ENCODE results near the genes PDE1C and NT5C3A.

- PRO-cap, result no peak
- RAMPAGE, long total RNA, 2 experiments, result no peak in any of the 2 experiments
Observed at GRCh38 chr7:30500444-30500803, 4.2 kb downstream of the GGCT start.

- PRO-cap, result bidirectional peak, plus-strand start at chr7:30551385, minus-strand start at chr7:30551148
- RAMPAGE, long total RNA, 2 experiments, result no peak in any of the 2 experiments
Observed at GRCh38 chr7:30550911-30551704, 43.6 kb upstream of the GARS1 start.

- PRO-cap, result no peak
- RAMPAGE, long total RNA, 2 experiments, result no peak in any of the 2 experiments
Observed at GRCh38 chr7:30905634-30905966, 6.1 kb upstream of the AQP1 start.

DNA sequence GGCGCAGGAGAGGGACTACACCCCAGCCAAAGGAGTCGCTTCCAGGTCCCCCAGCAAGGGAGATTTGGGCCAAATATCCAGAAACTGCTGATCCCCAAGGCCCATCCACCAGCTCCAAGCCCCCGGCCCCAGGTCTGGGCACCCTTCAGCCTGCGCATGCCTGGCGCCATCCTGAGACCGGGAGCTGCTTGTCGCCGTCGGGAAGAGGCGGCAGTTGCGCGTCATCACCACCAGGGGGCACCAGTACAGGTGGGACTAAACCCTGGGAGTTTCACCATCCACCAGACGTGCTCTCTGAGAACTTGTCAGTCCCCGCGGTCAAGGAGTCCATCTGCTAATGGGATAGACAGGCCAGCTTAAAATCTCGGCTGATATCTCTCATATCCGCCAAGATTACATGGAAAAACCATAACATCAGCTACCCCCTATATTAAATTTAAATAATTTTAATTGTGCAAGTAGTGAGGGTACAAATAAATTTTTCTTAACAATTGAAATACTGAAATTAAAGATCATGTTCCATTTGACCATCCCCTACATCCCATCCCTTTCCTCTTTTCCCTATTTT lies 25.0 kb upstream of the GHRHR start:
- PRO-cap, result no peak
- RAMPAGE, long total RNA, 2 experiments, result no peak in any of the 2 experiments

- PRO-cap, result no peak
- RAMPAGE, long total RNA, 2 experiments, result no peak in any of the 2 experiments
Observed at GRCh38 chr7:31882203-31882688, 188.0 kb downstream of the PDE1C start.

GRCh38 chr7:32070062-32070340 lies 206 bp downstream of the PDE1C start:
- PRO-cap, result no peak
- RAMPAGE, long total RNA, 2 experiments, result no peak in any of the 2 experiments

- PRO-cap, result no peak
- RAMPAGE, long total RNA, 2 experiments, result no peak in any of the 2 experiments
Observed at GRCh38 chr7:32070341-32070736, at the start of gene PDE1C. PDE1C (minus strand) TSS chr7:32070407.

DNA sequence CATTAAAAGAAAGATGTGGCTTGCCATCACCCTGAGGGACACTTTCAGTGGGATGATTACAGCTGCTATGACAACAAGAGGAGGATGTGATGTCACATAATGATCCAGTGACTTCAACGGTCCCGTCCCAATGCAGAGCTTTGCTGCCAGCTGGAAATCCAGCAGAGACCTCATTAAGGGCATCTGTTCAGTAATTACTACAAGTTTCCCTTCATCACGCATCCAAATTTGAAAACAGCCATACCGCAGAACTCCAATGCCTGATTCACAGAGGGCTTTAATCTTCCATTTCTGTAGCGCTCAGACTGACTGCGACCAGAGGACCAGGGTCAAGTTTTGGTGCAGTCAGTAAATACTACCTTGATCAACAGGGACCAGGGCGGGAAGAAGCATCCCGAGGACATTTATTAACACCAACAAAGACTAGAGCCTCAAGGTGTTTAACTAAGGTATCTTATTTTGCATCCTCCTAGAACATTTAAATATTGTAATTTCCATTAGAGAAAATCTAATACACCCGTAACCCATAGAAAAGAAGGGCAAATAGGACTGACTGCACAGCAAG lies 206.5 kb downstream of the LSM5 start:
- PRO-cap, result unidirectional peak, minus-strand start at position 311 of the sequence
- RAMPAGE, long total RNA, 2 experiments, result no peak in any of the 2 experiments

- PRO-cap, result no peak
- RAMPAGE, long total RNA, 2 experiments, result start-site peak on the plus strand in 1 of 2 experiments, at chr7:32521778-32522046 at its widest, 5 to 6 reads per replicate
Observed at GRCh38 chr7:32521721-32522236, 26.5 kb downstream of the AVL9 start.

DNA sequence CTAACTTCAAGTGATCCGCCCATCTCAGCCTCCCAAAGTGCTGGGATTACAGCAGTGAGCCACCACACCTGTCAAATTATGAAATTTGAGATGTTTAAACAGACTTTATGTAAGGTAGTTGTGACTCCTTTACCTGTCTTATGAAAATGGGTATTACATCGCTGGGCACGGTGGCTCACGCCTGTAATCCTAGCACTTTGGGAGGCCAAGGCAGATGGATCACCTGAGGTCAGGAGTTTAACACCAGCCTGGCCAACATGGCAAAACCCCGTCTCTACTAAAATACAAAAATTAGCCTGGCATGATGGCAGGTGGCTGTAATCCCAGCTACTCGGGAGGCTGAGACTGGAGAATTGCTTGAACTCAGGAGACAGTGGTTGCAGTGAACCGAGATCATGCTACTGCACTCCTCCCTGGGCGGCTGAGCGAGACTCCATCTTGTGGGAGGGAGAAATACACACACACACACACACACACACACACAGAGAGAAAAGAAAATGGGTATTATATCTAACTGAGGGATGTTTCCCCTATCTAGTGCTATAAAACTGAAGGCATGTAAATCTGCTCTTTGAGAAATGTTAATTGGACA lies 28.9 kb downstream of the AVL9 start:
- PRO-cap, result no peak
- RAMPAGE, long total RNA, 2 experiments, result start-site peak on the plus strand in 1 of 2 experiments, centred at position 123 of the sequence, 11 reads per replicate

- PRO-cap, result no peak
- RAMPAGE, long total RNA, 2 experiments, result start-site peak on the plus strand in 1 of 2 experiments, at chr7:32527517-32527997 at its widest, 8 reads per replicate
Observed at GRCh38 chr7:32527362-32528015, 32.2 kb downstream of the AVL9 start.

- PRO-cap, result unidirectional peak, plus-strand start at chr7:32941709
- RAMPAGE, long total RNA, 2 experiments, result no peak in any of the 2 experiments
Observed at GRCh38 chr7:32941538-32941810, 15.8 kb upstream of the FKBP9 start.

DNA sequence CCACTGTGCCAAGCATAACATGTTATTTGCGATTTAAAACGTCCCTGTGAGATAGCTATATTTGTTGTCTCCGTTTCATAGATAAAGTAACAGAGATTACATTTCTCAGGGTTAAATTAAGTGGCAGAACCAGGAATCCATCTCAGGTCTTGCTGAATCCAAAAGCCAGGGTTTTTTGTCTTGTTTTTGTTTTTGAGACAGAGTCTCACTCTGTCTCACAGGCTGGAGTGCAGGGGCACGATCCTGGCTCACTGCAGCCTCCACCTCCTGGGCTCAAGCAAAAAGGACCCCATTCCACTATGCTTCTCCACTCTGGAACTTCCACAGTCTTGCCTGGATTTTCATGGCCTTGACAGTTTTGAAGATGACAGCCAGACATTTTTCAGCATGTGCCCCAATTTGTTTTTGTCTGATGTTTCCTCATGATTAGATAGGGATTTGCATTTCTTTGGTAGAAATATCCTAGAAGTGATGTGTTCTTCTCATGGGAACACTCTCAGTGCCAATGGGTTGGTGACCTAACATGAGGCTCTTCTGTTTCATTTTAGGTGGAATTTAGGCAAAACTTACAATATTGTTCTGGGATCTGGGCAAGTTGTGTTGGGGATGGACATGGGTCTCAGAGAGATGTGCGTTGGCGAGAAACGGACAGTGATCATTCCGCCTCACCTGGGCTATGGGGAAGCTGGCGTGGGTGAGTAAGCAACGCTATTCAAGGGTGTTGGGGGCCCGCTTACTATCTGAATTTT lies 42.5 kb downstream of the FKBP9 start:
- PRO-cap, result no peak
- RAMPAGE, long total RNA, 2 experiments, result no peak in any of the 2 experiments

- PRO-cap, result no peak
- RAMPAGE, long total RNA, 2 experiments, result no peak in any of the 2 experiments
Observed at GRCh38 chr7:33002464-33002981, 45.3 kb downstream of the FKBP9 start.

DNA sequence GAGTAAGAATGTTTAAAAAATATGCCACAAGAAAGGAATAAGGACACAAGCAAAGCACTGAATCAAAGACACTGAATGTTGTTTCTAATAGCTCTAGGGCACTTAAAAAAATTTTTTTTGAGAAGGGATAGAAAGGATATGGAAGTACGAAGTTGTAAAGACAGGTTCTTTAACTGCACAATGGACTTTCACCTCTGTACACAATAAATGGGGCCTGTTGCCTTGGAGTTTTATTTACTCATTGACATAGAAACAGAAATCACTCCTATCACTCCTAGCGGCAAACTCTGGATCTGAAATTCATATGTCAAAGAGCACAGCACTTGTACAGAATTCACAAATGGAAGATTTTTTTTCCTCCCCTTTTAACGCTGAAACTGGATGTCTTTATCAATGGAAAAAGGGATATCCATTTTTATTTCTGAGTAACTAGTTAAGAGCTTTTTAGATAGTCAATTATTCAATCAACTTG lies 18.3 kb downstream of the NT5C3A start:
- PRO-cap, result no peak
- RAMPAGE, long total RNA, 2 experiments, result no peak in any of the 2 experiments

DNA sequence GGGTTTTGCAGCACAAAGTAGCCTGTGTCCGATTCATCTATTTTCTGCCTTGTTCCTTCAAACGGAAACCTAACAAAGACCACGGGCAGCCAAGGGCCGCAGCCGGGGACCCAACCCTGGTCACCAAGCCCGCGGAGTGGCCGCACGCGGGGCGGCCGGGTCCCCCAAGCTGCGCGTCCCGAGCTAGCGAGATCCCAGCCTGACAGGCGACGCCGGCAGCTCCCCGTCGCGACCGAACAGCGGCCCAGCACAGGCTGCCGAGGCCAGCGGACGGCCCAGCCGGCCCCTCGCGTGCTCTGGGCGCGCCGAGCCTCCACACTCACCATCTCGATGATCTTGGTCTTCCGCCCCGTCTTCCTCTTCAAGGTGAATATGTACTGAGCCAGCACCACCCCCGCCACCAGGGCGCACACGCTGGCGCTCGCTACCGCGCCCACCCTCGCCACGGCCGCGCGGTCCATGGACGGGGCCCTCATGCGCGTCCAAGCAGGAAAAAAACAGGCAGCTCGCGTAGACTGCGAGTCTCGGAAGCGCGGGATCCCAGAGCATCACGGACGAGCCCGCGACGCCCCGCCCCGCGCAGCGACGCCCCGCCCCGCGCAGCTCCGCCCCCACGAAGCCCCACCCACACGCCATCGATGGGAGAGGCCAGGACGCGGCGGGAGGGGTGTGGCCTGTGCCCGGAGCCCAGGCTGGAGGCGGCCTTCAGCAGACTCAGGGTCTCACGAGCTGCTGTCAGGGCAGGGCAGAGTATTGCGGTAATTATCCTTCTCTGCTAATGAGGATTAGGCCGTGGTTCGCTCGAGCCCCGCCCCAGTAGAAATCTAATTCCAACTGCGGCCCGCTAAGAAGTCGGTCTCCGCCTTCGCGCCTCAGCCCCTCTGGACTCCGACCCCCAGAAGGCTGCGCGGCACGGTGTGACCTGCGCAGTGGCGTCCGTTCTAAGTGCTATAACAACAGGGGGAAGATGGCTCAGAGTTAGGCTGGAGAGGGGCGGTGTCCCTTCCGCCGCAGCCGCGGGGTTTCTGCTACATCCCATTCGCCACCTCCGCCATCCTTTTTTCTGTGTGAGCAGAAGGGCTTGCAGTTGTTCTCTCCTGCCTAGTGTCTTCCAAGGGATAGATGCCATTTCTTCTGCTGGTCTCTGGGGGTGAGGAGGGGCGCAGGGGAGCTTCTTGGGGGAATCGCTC lies at the start of gene NT5C3A:
Gene NT5C3A (minus strand): TSS at position 532 of the 1,190 bp plus-strand sequence.
- PRO-cap, result bidirectional peak, plus-strand start at position 651 of the sequence, minus-strand start at position 517 of the sequence; bidirectional peak, plus-strand start at position 975 of the sequence, minus-strand start at position 883 of the sequence
- RAMPAGE, long total RNA, 2 experiments, result start-site peak on the minus strand in 2 of 2 experiments, centred at positions 505 to 517 of the sequence, 195 to 345 reads per replicate

DNA sequence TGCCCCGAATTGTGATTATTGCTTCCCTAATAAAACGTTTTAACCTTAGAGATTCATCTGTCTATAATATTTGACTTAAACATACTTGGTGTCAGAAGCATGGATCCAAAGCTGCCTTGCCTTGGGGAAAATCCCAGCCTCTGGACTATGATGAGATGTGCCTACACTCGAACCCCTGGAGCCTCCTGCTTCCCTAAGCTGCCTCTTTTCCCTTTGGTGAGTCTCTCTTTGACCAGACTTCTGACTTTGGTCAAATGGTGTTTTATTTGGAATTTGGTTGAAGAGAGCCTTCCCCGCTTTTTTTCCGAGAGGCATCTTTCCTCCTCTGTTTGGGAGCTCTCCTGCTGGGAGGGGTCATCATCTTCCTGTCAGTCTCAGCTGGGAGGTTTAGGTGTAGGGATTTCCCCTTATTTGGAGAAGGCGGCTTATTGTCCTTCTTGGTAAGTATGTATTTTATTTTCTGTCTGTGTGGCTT lies 5.4 kb upstream of the RP9 start:
- PRO-cap, result unidirectional peak, minus-strand start at position 200 of the sequence
- RAMPAGE, long total RNA, 2 experiments, result no peak in any of the 2 experiments

GRCh38 chr7:33994579-33994778 lies 89.1 kb downstream of the BMPER start:
- PRO-cap, result no peak
- RAMPAGE, long total RNA, 2 experiments, result no peak in any of the 2 experiments

DNA sequence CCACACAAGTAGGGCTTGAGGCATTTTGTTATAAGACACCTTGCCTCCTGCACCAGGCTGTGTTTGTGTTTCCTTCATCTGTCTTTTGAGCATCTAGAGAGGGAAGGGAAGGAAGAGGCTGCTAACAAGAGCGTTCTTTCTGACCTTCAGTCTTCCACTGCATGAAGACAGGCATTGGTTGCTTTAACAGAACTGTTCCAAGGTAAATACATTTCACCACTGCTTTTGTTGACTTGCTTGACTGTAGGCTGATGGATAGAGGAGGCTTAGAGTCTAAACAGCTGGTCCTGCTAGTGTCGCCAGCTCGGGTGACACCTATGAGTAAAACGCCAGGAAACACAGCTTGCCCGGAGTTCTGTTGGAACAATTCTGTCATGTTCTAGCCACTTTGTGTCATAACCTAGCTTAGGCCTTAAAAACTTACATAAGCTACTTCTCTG lies 252.9 kb downstream of the BMPER start:
- PRO-cap, result bidirectional peak, plus-strand start at position 280 of the sequence, minus-strand start at position 159 of the sequence
- RAMPAGE, long total RNA, 2 experiments, result no peak in any of the 2 experiments

GRCh38 chr7:35037554-35038027 lies 306 bp upstream of the DPY19L1 start:
- PRO-cap, result bidirectional peak, plus-strand start at chr7:35037753, minus-strand start at chr7:35037447; unidirectional peak, plus-strand start at chr7:35037995
- RAMPAGE, long total RNA, 2 experiments, result no peak in any of the 2 experiments

All from prostate gland (tissue), 2 donors.